Skeletal muscle cell (primary cell): ENCODE results near the genes DET1, ABHD2 and POLG.

DNA sequence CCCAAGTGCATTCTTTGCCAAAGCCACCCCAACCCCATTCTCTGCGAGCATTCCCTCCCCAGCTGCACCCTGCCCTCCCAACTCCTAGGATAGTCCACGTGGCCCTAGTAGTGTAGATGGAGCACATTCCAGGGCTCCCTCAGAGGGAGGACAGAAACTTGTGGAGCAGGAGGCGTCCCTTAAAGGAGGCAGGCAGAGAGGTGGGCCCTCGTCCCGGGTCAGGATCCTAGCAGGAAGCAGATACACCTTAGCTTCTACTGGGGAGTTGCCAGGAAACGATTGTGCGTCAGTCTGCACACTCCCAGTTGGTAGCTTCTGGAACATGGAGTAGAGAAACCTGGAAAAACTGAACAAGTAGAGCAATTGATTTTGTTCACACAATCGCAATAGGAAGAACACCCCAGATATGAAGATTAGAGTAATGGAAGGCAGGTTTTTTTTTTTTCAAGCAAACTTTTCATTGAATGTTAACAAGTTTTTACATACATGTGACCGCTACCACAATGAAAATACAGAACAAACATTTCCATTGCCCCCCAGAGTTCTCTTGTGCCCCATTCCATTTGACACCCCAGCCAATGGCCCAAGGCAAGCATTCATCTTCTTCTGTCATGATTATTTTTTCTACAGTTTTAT lies 44.0 kb upstream of the KLHL25 start:
- RRBS: no CpG with 5 or more reads among the region's 9 CpGs

- RRBS: under 1% methylated on average over 3 of the region's 33 CpGs
Measured at GRCh38 chr15:85840433-85840930, 45.8 kb upstream of the KLHL25 start.

DNA sequence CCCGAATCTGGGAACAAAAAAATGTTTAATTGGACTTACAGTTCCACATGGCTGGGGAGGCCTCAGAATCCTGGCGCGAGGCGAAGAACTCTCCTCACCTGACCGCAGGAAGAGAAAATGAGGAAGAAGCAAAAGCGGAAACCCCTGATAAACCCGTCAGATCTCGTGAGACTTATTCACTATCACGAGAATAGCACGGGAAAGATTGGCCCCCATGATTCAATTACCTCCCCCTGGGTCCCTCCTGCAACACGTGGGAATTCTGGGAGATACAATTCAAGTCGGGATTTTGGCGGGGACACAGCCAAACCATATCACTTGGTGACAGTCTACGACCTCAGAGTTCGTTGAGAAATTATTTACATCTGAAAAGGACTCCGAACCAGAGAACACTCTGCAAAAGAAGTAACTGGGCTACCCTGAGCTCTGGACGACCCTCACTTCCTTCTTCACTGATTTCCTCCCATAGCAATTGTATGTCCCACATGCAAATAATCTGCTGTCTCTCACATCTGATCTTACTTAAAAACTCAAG lies 552.7 kb downstream of the NTRK3 start:
- RRBS: no CpG with 5 or more reads among the region's 17 CpGs

GRCh38 chr15:88248982-88249516 lies 7.5 kb downstream of the NTRK3 start:
- RRBS: no CpG with 5 or more reads among the region's 6 CpGs

DNA sequence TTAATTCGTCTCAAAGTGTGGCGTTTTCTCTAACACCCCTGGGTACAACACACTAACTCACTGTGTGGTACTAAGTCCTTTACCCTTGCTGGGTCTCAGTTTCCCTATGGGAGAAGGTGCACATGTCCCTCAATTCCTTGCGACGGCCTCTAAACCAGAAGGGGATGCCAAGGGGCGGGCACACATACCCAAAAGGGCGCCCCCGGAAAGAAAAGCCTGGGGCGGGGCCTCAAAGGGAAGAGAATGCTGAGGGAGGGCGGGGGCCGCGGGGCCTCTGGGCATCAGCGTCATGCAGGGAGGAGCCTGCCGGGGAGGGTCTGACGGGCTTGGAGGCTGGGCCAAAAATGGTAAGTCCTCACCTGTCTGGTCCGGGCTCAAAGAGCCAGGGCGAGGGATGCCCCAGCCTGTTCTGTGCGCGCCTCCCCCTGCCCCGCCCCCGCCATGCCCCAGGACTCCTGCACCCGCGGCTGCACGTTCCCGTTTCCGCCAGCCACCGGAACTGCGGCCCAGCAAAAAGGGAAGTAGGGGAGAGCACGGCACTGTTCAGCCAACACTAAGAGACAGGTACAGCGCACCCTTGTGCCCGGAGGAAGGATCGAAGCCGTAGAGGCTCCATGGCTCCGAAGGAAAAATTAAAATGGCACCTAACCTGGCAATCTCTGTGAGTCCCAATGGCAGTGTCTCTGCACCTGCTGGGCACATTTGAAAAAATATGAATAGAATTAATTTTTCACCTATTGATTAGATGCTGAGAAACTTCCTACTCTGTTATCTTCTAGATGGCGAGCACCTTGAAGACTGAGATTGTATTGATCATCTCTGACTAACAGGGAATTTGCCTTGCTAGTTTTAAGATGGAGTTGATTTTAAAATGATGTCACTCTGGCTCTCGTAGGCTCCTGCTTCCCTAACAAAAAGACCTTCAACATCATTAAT lies at the start of gene DET1:
TSS of gene DET1 (minus strand) at position 501 of the 936 bp plus-strand sequence.
- RRBS: 1% methylated on average over 7 of the region's 35 CpGs

- RRBS: no CpG with 5 or more reads among the region's 11 CpGs
Measured at GRCh38 chr15:88615174-88616038, 5.7 kb upstream of the AEN start.

GRCh38 chr15:88630019-88630757 lies 8.6 kb upstream of the ISG20 start:
- RRBS: no CpG with 5 or more reads among the region's 13 CpGs

DNA sequence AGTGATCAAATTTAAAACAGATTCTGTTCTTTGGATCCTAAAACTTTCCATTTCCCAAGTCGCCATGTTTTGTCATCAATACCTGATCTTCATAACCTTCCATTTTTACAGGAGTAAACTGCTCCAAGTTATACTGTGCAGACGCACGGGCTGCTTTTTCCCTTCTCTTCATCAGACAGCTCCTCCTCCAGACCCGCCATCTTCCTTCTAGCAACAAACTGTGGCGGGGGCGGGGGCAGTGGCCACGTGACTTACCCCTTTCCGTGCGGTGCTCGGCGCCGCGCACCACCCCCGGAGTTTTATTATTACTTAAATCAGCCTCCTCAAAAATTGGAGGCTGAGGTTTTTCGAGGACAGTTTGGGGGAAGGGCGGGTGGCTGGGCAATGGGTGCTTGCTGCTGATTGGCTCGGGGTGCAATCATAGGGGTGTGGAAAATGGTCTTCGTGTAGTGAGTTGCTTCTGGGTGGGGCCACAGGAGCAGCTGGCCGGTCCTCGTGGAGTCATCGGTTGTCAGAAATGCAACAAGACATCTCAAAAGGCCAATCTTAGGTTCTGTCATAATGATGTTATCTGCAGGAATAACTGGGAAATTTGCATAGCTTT lies 77.0 kb upstream of the MFGE8 start:
- RRBS: no CpG with 5 or more reads among the region's 21 CpGs

DNA sequence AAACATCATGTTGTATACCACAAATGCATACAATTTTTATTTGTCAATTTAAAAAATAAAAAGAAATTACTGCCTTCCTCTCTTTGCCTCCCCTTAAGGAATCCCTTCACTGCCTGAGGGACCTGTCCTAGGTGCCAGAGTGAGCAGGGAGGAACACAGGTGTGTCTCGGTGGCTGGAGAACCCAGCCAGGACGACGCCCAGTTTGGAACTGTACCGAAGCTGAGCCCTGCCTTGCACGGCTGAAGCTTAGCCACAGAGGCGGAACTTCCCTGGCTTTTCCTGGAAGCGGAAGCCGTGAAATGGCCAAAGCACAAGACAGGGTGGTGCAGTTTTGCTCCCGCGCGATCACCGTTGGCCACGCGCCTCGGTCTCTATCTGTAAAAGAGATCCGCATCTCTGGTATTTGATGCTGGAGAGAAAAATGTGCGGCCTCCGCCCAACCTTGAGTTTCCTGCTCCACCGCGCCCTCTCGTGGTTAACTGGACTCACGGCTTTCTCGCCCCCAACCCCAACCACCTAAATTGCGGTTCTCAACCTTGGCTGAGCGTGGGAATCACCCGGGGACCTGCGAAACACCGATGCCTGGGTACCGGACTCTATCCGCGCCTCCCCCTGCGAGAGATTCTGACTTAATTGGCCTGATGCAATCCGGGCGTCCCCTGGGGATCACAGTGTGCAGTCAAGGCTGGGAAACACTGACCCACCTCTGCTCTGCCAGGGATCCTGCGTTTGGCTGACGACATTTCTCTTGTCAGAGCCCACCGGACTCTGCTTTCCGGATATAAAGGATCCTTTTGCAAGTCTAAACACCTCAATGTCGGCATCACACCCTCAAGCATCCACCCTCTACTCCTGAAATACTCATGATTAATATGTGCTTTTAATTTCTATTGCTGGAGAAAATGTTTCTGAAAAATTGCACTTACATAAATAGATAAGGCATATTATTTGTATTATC lies 70.7 kb upstream of the ABHD2 start:
- RRBS: 7% methylated on average over 5 of the region's 39 CpGs

DNA sequence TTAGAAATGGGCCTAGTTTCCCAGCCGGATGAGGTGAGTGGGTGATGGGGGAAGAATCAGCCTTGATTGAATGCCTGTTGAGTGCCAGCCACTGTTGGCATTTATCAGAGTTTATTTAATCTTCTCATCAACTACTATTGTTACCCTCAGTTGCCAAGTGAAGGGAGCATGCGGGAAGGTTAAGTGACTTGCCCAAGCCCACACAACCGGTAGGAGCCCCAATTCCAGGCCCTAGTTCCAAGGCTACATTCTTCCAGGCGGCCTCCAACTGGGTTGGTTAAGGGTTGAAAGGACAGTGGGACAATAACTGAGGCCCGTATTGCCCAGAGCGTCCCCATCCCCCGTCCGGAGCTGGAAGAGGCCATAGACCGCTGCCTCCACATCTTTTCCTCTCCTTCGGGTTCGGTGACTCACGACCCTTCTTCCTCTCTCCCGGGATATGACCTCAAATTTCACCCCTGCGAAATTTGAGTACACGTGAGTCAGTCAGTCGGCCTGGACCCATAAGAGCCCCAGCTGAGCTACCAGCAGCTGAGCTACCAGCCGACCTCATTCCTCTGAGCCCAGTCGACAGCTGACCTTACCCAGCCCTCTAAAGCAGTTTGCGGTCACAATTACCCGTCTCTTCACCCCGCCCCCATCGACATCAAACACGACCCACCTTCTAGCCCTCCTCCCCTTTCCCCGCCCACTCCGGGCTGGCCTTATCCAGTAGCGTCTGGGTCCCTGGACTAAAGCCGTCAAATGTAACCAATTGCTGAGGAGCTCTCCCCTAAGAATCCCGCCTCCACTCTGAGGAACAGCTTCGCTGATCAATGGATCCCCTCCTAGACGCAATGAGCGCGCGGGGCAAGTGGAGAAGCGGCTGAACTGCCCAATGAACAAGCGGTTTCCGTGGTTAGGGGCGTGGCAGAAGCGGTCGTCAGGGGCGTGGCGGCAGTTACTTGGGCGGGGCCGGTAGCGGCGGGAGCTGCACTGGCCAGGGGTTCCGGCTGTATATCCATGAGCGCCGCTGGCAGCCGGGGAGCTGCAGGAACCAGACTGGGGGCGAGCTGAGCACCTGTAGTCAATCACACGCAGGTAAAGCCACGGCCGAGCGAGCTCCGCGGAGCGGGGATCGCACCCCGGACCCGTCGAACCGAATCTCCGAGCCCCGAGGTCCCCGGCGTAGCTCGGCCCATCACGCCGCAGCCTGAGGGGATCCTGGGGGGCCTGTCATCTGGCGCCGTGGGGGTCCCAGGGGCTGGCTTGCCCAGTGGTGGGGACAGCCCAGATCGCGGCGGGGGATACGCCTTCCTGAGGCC lies at the start of gene ABHD2:
TSS of gene ABHD2 (plus strand) at position 973 of the 1,304 bp plus-strand sequence.
- RRBS: 3% methylated on average over 5 of the region's 75 CpGs

DNA sequence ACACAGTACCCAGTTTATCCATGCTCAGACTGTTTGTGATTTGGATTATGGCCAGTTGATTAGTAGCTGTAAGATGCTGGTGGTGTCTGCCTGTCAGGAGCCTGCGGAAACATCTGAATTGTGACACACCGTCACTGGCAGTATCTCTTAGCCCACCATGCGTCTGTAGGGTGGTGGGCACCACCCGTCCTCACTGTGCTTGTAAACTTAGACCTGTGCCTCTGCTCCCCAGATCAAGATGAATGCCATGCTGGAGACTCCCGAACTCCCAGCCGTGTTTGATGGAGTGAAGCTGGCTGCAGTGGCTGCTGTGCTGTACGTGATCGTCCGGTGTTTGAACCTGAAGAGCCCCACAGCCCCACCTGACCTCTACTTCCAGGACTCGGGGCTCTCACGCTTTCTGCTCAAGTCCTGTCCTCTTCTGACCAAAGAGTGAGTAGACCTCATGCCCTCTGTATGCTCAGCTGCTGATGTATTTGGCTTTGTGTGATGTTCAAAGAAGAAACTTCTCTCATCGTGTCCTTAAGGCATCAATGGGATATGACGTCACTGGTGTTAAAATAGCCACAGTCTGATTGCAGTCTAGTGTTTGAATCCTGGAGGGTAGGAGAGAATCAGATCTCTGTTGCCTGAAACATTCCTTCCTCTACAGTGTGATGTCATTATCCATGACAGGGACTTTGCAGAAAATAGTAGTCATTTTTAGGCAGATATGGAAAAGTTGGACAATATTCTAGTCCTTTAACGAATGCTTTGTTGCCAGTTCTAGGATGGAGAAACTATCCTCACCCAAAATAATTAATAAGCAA lies 28.0 kb downstream of the ABHD2 start:
- RRBS: no CpG with 5 or more reads among the region's 14 CpGs

- RRBS: 97% methylated on average over 2 of the region's 5 CpGs
Measured at GRCh38 chr15:89130252-89130579, 42.0 kb downstream of the ABHD2 start.

DNA sequence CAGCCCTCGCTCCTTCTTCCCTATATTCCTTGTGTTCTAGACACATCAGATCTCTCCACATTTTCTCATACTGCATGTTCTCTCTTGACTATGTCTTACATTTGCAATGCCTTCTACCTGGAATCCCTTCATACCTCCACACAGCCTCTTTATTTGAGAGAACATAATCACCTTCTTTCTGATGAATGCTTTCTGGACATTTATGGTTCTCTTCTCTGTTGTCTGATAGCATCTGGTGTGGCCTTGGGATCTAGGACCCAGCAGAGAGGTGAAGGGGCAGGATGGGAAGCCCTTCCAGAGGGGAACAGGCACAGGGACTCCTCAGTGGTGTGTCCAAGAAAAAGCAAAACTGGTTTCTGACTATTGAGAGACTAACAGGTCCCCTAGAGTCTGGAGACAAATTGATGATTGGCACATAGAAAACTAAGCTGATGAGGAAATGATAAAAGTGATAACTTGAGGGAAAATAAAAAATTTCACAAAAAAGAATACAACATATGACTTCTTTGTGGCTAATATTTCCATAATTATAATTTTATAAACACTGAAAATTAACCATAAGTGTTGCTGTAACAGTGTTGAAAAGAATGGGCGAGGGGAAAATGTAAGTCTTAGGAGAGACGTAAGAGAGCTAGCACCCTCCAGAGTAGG lies 43.1 kb downstream of the ABHD2 start:
- RRBS: no CpG with 5 or more reads among the region's 3 CpGs

DNA sequence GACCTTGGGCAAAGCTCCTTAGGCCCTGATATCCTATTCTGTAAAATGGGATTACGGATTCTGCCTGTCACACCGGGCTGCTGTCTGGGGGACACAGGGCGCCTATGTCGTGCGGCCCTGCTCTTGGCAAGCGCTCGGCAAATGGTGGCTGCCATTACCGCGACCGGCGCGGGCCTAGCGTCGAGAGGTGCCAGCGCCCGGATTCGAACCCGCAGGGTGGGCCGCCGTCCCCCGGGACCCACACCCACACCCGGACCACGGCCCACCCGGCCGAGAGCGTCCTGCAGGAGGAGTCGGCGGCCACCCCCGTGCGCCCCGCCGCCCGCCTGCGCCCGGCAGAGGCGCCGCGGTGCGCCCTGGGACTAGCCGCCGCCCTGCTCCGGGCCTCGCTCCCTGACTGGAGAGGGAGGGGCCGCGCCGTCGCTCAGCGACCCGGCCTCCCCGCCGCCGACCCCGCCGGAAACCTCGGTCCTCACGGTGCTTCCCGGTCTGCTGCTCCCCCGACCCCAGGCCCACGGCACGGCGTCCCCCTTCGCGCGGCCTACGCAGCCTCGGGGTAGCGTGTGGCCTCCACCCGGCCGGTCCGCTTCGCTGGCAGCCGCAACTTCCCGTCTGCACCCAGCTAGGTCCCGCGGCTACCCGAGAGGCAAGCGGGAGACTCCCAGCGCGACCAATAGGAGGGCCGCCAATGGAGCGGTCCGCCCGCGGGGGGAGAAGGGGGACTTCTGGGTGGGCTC lies at the start of gene POLG:
TSS of gene POLG (minus strand) at position 616 of the 737 bp plus-strand sequence.
- RRBS: 1% methylated on average over 40 of the region's 84 CpGs

DNA sequence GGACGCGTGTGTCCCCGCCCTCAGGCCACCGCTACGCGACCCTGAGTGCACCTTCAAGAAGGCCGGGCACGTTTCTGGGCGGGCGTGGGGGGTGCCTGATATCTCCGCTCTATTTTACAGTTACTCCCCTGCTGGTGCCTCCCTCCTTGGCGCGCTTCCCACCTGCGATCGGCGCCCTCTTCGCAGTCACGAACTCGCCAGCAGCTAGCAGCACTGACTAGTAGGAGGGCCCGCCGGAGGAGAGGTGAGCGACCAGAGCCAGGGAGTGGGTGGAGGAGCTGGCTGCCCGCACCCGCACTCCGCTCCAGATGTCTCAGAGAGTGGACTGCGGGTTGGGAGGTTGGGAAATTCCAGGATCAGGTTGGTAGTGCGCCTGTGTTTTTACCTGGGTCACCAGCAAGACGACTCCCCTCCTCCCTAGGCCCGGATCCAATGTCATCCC lies 43.3 kb upstream of the POLG start:
- RRBS: no CpG with 5 or more reads among the region's 29 CpGs

DNA sequence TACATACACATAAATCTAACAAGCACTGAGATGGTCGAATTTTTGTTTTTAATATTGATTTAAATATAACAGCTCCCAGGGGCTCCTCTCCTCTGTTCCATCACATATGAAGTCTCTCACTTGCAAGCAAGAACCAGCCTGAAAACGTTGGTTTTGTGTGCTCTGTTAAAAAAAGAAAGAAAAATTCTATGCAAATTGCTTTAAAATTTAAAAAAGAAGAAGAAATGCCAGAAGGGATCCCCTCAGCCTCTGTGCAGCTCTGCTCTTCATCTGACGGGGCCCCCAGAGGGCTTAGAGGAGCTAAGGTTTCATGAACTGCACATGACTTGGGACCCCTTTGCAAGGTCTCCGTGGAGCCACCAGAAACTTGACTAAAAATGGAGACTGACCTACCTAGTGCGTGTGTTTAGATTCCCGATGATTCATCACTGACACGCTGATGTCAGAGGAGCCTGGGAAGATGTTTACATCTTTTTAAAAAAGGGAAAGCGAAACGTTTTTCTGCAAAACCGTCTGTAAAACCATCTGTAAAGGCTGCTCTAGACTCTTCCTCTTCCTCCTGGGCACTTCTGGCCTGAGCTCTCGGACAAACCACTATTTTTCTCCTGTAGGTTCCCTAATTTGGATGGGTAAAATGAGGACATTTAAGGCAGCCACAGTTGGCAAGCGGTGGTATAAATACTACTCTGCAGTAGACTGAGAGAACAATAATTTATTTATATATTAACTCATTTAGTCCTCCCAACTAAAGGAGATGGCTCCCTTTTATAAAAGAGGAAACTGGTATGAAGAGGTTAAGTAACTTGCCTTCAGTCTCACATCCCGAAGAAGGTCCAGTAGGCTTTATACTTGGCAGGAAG lies 67.2 kb upstream of the POLG start:
- RRBS: no CpG with 5 or more reads among the region's 13 CpGs

GRCh38 chr15:89631533-89632479 lies 23.5 kb downstream of the KIF7 start:
- RRBS: no CpG with 5 or more reads among the region's 31 CpGs

GRCh38 chr15:89790275-89790835 lies 14.2 kb downstream of the MESP2 start:
- RRBS: no CpG with 5 or more reads among the region's 15 CpGs

DNA sequence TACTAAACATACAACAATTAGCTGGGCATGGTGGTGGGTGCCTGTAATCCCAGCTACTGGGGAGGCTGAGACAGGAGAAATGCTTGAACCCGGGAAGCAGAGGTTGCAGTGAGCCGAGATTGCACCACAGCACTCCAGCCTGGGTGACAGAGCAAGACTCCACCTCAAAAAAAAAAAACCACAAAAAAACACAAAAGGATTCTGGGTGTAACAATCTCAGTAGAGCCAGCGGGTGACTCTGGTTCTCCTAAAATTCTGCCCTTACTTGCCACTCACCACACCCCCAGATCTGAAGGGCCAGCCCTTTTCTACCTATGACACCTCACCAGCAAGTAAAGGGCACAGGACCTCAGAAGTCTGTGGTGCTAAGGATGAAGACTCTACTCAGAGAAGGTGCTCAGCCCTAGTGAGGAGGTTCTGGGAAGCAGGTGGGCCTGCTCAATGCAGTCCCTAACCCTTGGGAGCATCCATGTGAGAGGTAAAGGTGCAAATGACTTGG lies 20.1 kb upstream of the ANPEP start:
- RRBS: no CpG with 5 or more reads among the region's 3 CpGs

DNA sequence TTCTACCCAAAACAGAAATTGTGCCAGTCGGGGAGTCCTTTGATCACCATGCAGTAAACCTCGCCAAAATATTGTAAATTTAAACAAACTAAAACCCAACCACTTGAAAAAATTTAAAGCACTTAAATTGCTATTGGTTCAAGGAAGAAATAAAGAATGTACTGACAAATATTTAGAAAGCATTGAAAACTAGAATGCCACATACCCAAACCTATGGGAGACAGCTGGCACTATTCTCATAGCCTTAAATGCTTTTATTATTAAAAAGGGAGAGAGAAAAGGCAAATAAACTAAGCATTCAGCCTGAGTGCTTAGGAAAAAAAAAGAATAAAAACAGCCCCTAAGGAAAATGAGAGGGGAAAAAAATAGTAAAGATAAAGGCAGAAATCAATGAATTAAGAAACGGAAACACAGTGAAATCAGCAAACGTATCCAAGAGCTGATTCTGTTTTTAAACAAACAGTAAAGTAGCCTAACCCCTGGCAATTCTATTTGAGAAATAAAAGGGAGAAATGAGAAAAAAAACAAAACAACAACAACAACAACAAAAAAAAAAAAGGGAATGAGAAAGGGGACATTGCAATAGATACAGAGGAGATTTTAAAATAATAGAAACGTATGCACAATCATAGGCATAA lies 24.7 kb downstream of the ZNF710 start:
- RRBS: no CpG with 5 or more reads among the region's 5 CpGs